Neuron (in vitro differentiated cells): ENCODE measurements around the gene CCL13.

DNA sequence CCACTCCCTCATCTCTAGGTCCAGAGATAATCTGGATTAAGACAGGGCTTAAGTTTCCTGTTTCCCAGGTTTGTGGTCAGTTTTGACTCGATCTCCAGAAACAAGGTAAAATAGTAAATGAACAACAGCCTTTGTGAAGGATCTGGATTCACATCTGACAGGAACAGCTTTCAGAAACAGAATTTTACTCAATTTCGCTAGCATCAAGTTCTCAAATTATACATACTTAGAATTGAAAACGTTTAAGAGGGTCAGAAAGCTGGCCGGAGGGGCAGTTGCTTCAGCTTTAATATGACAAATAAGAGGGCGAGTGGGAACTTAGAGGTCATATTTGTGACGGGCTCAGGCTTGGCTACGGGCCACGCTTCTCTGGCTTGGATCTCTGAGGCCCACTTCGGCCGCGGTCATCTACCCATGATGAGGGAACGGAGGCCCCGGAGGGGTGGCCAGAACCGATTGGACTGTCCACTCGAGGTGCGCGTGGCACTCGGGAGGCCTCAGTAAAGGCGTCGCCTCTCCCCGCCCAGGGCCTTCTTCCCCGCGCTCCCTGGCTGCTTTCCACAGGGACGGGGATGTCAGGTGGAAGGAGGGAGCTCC is 930 bp upstream of the CDK5R1 start:
- PRO-cap: no peak

DNA sequence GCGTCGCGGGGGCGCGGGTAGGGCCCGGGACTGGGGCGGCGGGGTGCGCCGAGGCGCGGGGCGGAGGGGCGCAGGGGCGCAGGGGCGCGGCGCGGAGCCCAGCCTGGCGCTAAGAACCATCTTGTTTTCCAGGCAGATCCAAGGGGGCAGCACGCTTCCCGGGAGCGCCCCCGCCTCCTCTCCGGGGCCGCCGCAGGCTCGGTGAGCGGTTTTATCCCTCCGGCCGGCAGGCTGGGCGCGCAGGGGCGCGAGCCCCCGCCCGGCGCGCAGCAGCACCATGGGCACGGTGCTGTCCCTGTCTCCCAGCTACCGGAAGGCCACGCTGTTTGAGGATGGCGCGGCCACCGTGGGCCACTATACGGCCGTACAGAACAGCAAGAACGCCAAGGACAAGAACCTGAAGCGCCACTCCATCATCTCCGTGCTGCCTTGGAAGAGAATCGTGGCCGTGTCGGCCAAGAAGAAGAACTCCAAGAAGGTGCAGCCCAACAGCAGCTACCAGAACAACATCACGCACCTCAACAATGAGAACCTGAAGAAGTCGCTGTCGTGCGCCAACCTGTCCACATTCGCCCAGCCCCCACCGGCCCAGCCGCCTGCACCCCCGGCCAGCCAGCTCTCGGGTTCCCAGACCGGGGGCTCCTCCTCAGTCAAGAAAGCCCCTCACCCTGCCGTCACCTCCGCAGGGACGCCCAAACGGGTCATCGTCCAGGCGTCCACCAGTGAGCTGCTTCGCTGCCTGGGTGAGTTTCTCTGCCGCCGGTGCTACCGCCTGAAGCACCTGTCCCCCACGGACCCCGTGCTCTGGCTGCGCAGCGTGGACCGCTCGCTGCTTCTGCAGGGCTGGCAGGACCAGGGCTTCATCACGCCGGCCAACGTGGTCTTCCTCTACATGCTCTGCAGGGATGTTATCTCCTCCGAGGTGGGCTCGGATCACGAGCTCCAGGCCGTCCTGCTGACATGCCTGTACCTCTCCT is 839 bp downstream of the CDK5R1 start:
- PRO-cap: bidirectional peak, plus-strand start at position 325 of the sequence, minus-strand start at position 328 of the sequence; bidirectional peak, plus-strand start at position 519 of the sequence, minus-strand start at position 534 of the sequence

- PRO-cap: no peak
Observed at GRCh38 chr17:32694062-32694431, 182.9 kb downstream of the MYO1D start.

- PRO-cap: no peak
Observed at GRCh38 chr17:32835173-32835842, 41.6 kb downstream of the MYO1D start.

DNA sequence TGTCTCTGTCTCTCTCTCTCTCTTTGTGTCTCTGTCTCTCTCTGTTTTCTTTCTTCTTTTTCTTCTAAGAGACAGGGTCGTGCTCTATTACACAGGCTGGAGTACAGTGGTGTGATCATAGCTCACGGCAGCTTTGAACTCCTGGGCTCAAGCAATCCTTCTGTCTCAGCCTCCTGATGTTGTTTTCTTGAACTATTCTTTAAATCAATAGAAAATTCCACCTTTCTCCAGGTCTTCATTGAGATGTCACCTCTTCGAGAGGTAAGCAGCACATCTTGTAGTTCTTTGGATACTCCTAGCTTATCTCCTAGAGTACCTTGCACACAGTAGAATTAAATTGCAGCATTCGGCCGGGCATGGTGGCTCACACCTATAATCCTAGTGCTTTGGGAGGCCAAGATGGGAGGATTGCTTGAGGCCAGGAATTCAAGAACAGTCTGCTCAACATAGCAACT is 2.6 kb downstream of the MYO1D start:
- PRO-cap: no peak

- PRO-cap: no peak
Observed at GRCh38 chr17:32878251-32878580, 1.3 kb upstream of the MYO1D start.

GRCh38 chr17:32936776-32937697 is 9.1 kb downstream of the TMEM98 start:
- PRO-cap: no peak

DNA sequence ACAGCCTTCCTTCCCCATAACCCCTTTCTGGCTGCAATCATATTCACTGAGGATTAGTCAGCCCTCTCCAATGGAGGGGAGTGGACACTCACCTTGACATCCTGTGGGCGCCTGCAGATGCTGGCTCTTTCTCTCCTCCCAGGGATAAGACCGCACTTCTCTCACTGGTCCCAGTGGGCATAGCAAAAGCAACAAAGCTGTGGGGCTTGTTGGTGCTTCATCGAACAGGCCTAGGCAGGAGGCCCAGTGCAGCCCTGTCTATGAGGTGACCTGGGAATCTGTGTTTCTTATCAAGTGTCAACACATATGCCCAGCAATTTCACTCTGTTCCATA is 271.0 kb upstream of the CCL2 start:
- PRO-cap: no peak

DNA sequence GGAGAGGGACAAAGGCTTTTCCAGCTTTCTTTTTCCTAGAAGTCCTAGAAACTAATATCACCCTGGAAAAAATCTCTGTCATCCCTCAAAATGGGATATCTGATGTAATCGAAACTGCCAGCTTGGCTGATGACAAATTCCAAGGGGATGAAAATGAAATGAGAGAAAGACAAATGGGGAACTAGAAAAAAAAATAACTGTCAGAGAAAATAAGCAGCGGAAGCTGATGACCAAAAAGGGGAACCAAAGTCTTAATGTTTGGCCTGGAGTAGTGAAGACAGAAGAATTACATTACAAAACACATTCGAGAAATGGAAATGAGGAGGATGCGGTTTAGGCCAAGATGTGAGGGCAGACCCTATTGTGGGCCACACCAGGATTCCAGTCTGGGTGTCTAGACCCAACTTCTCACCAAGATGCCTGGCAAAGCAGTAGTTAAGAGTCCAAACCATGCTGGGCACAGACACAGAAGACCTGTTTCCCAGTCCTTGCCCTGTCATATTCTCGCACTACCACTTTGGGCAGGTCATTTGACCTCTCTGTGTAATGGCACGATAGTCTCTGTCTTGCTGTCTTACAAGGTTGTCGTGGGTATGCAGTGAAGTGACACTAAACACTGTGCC is 12.5 kb upstream of the CCL2 start:
- PRO-cap: no peak

GRCh38 chr17:34356131-34356573 is at the start of gene CCL13:
TSS of gene CCL13 (plus strand) at chr17:34356480.
- PRO-cap: no peak

DNA sequence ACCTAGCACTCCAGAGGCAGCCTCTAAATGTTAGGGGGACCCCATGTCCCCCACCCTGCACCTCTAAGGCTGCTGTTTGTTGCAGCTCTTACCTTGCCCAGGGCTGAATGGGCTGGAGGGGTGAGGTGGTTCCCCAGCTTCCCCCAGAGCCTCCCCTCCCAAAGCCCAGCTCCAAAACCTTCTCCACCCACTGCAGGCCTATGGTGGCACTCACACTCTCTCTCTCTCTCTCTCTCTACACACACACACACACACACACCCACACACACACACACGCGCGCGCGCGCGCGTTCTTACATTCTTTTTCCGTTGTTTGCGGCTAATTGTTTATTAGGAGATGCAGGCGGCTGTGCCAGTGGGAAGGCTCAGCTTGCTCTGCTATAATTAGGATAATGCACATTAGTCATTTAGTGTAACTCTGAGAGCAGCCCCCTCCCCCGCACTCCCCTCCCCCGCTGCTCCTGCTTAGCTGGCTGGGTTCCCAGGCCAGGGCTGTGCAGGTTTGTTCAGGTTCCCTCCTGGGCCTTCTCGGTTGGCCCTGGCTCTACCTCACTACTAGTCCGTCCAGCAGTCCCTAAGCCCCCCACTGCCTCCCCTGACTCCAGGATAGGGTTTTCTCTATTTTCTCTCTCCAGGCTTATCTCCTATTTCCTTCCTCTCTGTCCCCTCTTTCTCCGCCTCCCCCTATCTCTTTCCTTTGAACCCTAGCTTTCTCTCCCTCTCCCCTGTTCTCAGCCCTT is 33.7 kb downstream of the TMEM132E start:
- PRO-cap: unidirectional peak, plus-strand start at position 505 of the sequence

DNA sequence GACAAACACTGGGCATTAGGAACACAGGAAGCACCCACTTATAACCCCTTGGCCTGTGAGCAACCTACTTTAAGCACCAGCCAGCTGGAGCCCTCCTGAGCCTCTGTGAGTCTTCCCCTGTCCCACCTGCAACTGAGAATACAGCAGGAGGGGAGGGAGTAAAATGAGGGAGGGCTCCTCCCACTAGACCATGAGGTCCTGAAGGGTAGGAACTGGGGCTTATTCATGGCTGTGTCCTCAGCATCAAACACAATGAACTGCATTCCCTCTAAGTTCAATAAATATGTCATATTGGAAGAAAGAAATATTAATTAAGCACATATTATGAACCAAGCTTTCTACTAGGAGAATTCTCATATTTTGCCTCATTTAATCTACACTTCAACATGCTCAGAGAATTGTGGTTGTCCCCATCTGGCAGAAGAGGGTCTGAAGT is 142.6 kb downstream of the TMEM132E start:
- PRO-cap: no peak

DNA sequence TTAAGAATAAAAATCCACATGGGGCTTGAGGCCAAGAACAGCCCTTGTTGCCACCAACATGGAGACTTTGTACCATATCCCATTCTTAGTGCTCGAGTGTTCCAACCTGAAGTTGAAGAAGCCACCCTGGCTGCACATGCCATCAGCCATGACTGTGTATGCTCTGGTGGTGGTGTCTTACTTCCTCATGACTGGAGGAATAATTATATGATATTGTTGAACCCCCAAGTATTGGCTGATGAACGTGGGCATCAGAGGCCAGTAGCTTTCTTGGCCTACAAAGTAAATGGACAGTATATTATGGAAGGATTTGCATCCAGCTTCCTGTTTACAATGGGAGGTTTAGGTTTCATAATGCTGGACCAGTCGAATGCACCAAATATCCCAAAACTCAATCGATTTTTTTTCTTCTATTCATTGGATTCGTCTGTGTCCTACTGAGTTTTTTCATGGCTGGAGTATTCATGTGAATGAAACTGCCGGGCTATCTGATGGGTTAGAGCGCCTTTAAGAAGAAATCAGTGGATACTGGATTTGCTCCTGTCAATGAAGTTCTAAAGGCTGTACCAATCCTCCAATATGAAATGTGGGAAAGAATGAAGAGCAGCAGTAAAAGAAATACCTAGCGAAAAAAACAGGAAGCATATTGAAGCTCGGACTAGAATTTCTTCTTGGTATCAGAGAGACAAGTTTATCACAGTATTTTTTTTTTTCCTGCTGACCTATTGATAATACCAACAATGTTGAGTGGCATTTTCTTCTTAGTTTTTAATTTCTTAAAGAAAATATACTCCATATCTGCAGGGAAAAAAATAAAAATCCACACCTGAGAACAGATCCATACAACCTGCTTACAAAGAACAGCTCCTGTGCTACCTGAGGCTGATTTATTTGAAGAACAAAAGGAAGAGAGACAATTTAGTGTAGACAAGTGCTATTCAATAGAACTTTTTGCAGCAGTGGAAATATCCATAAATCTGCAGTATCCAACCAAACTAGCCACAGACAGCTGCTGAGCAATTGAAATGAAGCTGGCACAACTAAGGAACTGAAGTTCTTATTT is 25.3 kb downstream of the LIG3 start:
- PRO-cap: no peak

DNA sequence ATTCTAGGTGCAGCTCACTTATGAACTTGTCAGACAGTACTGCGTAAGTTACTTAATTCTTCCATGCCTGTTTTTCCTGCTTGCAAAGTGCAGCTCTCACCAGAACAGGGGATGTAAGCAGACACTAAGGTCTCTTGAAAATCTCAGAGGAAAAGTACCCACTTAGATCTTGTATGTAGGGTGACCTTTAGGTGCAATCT is 38.7 kb downstream of the LIG3 start:
- PRO-cap: no peak

DNA sequence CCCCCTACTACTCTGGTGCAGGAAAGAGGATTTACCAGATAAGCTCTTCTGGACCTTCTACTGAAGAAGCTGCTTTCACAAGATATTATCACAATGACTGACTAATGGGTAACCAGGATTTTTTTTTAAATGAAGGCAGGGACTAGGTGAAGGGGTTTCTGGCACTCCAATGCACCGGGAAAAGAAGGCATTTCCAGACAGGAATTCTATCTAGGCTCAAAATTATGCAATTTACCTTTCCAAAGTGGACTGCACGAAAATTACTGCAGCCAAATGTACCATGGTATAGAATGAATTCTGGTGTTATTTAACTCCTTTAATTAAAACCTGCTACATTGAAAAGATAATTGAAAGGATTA is 16.5 kb downstream of the RFFL start:
- PRO-cap: no peak

GRCh38 chr17:35214710-35215214 is 20.6 kb upstream of the SLC35G3 start:
- PRO-cap: no peak

- PRO-cap: no peak
Observed at GRCh38 chr17:35278305-35278964, 35.6 kb downstream of the SLFN5 start.

- PRO-cap: no peak
Observed at GRCh38 chr17:35313863-35314798, 59.3 kb downstream of the SLFN11 start.

DNA sequence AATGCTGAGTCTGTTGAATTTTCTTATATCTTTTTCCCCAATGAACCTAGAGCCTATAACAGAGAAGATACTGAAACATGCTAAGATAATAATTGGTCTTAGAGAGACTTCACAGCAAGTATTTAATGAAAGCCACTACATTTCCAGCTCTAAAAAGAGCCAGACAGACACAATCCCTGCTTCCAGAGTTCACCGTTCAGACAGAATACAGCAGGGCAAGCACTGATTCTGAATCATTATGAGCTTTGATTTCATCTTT is 2.4 kb upstream of the SLFN11 start:
- PRO-cap: no peak

GRCh38 chr17:35432790-35433386 is 588 bp upstream of the SLFN12 start:
- PRO-cap: no peak